ENCODE results near the genes KRTAP19-1, KRTAP19-5 and OLIG2.

GRCh38 chr21:29187955-29188370 lies 57.5 kb downstream of the MAP3K7CL start:
- CAGE, long polyA plus RNA, result no peak
- RRBS, result no CpG with 5 or more reads among the region's 2 CpGs

DNA sequence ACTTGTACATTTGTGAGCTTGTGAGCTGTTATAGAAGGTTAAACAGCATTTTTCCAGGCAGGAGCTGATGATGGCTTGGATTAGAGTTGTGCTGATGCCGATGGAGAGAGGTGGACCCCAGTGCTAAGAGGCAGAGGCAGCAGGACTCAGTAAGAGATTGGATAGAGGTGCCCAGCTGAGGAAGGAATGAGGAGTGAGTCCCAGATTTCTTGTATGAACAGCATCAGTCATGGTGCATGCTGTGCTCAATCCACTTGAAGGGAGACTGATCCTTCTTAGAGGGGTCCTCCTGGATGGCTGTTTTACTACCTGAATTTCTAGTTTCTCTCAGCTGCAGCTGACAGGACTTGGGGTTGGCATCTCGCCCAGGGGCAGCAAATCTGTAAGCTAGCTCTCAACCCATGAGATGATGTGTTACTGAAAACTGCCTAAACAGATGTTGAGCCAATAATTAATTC lies 19.5 kb downstream of the BACH1 start:
- CAGE, long polyA plus RNA, result no peak
- RRBS, result no CpG with 5 or more reads among the region's 2 CpGs

DNA sequence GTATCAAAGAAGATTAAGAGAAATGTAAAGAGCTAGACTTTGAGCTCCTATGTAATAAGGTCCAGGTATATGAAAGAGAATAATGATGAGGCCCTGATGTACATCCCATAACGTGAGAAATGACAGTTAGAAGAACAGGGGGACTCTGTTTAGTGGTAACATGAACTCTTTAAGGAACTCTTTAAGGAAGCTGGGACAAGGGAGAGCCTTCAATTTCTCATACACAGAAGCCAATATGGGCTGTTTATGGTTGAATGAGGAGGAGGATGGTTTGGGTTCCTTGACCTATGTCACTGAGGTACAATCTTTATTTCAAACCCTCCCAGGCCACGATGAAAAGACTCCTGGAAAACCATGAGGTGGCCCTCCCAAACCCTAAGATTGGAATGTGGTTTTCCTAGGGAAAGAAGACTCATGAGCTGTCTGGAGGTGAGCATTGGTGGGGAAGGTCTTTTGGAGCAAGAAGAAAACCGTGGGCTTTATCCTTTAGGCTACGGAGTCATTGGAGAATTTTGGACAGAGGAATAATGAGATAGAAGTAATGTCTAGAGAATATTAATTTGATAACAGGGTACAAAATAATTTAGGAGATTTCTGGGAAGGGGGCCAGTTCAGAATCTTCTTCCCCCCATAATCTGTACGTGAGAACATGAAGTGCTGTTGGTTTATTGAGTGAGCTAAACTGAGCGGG lies 112.6 kb downstream of the BACH1 start:
- CAGE, long polyA plus RNA, result no peak
- RRBS, result no CpG with 5 or more reads among the region's 6 CpGs

DNA sequence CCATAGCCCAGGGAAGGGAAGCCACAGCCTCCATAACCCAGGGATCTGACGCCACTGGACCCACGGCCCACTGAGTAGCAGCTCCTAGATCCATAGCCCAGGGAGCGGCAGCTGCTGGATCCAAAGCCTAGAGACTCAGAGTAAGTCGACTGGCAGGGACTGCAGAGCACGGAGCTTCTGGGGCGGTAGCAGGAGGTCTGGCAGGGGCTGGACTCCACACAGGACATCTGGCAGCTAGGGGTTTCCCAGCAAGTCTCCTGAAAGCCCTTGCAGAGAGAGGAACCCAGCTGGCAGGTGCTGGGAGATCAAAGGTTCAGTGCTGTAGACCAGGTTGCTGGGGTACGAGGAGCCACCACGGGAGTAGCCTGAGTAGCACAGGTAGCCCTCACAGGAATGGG lies 232 bp downstream of the KRTAP23-1 start:
- CAGE, long polyA plus RNA, result no peak
- RRBS, result no CpG with 5 or more reads among the region's 8 CpGs

- CAGE, long polyA plus RNA, result no peak
- RRBS, result no CpG with 5 or more reads among the region's 15 CpGs
Measured at GRCh38 chr21:30408569-30409462, 13.0 kb downstream of the KRTAP13-1 start.

DNA sequence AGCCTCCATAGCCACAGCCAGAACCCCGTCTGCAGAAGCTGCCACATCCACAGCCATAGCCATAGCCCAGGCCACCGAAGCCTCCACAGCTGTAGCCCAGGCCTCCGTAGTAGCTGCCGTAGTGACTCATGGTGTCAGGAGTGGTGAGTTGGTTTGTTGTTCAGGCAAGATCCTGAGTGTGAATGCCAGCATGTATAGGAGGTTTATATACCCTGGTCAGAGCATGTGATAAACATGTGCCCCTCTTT lies at the start of gene KRTAP19-1:
Gene KRTAP19-1 (minus strand): TSS at position 180 of the 248 bp plus-strand sequence.
- CAGE, long polyA plus RNA, result no peak
- RRBS, result no CpG with 5 or more reads among the region's 4 CpGs

DNA sequence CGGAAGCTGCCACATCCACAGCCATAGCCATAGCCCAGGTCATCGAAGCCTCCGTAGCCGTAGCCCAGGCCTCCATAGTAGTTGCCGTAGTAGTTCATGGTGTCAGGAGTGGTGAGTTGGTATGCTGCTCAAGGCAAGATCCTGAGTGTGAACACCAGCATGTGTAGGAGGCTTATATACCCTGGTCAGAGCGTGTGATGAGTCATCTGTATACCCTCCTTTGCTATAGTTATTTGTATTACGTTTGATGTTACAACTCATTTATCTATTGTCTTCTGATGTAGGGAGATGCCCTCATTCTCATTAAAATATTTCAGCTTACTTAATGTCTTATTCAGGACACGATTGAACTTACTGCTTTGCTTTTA lies at the start of gene KRTAP19-5:
Gene KRTAP19-5 (minus strand): TSS at position 149 of the 368 bp plus-strand sequence.
- CAGE, long polyA plus RNA, result no peak
- RRBS, result no CpG with 5 or more reads among the region's 8 CpGs

DNA sequence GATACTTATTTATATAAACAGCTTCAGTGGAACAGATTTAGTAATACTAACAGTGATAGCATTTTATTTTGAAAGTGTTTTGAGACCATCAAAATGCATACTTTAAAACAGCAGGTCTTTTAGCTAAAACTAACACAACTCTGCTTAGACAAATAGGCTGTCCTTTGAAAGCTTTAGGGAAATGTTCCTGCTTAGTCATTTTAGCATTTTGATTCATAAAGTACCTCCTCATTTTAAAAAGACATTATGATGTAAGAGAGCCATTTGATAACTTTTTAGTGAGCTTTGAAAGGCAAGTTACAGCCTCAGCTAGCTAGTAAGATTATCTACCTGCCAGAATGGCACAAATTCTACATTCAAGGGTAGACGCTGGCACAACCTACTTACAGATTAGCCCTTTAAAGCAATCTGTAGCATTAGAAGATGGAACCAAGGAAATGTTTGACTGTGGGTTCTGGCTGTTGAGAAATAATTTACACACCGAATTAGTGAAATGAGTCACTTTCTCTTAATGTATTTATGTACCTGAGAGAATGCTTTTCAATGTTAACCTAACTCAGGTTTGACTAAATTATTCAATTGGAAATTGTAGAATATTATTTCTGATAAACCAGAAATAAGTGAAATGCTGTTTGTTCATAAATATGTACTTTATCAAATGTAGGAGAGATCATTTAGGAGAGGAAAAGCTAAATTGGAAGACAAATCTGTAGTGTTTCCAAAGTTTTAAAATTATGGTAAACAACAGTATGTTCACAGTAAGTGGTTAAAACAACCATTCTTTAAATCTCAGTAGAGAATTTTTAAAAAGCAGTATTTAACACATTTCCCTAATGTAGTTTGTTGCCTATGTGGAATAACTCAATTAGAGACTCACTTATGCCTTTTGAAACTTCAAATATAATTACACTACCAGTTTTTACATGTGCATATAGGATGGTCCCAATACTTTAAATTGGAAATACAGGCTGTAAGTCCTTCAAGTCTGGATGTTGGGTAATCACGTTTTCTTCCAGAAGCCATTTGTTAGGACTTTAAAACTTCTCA lies 9.8 kb downstream of the SOD1 start:
- CAGE, long polyA plus RNA, result no peak
- RRBS, result no CpG with 5 or more reads among the region's 3 CpGs

- CAGE, long polyA plus RNA, result no peak
- RRBS, result no CpG with 5 or more reads among the region's 9 CpGs
Measured at GRCh38 chr21:31678128-31679044, 18.9 kb downstream of the SOD1 start.

GRCh38 chr21:31692101-31692772 lies 32.7 kb downstream of the SOD1 start:
- CAGE, long polyA plus RNA, result no peak
- RRBS, result no CpG with 5 or more reads among the region's 2 CpGs

DNA sequence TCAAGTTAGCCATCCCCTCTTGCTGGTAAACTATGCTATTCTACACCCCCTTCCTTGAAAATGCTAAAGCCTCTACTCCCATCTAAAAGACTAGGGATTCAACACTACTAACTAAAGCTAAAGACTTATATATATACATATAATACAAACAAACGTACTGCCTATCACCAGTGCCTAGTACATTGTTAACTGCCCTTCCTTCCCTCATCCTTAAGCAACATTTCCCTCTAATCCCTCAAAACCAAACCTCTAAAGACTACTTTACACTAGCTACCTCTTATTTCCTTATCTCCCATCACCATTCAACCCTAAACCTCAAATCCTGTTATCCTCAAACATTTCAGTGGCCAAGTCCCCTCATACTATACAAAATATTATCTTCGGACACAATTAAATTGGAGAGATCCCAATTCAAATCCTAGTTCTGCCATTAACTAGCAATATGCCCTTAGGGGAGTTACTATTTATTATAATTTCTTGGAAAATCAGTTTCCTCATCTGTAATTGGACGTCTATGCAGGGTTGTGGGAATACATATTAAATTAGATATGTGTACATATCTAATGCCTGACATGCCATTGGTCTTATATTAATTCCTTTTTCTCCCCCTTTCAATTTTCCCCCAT lies 3.7 kb downstream of the SCAF4 start:
- CAGE, long polyA plus RNA, result no peak
- RRBS, result no CpG with 5 or more reads among the region's 3 CpGs

- CAGE, long polyA plus RNA, result no peak
- RRBS, result no CpG with 5 or more reads among the region's 7 CpGs
Measured at GRCh38 chr21:31999340-31999750, 126.5 kb downstream of the HUNK start.

GRCh38 chr21:32359609-32360103 lies 33.2 kb downstream of the URB1 start:
- CAGE, long polyA plus RNA, result no peak
- RRBS, result 43% methylated on average over 2 of the region's 8 CpGs

GRCh38 chr21:32368314-32368823 lies 24.4 kb downstream of the URB1 start:
- CAGE, long polyA plus RNA, result no peak
- RRBS, result no CpG with 5 or more reads among the region's 12 CpGs

DNA sequence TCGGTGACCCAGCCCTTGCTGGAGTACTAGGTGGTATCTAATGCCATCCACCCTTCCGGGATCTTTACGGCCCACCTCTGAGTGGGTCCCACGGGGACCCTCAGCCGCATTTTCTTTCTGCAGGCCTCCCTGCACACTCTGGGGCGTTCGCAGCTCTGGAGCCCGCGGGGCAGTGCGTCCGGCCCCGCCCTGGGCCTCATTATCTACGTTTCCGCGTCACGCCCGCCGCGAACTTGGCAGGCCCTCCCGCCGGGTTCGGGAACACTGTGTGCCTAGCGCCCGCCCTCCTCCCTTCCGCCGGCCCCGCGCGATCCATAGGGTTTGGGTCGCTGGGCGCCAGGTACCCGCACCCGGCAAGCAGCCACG lies 1.1 kb upstream of the EVA1C start:
- CAGE, long polyA plus RNA, result no peak
- RRBS, result 4% methylated on average over 22 of the region's 34 CpGs

GRCh38 chr21:32440935-32441551 lies 28.5 kb downstream of the EVA1C start:
- CAGE, long polyA plus RNA, result no peak
- RRBS, result no CpG with 5 or more reads among the region's 5 CpGs

DNA sequence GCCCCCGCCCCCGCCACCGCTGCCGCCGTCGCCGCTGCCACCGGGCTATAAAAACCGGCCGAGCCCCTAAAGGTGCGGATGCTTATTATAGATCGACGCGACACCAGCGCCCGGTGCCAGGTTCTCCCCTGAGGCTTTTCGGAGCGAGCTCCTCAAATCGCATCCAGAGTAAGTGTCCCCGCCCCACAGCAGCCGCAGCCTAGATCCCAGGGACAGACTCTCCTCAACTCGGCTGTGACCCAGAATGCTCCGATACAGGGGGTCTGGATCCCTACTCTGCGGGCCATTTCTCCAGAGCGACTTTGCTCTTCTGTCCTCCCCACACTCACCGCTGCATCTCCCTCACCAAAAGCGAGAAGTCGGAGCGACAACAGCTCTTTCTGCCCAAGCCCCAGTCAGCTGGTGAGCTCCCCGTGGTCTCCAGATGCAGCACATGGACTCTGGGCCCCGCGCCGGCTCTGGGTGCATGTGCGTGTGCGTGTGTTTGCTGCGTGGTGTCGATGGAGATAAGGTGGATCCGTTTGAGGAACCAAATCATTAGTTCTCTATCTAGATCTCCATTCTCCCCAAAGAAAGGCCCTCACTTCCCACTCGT lies at the start of gene OLIG2:
Gene OLIG2 (plus strand): TSS at position 77 of the 595 bp plus-strand sequence.
- CAGE, long polyA plus RNA, result no peak
- RRBS, result 4% methylated on average over 8 of the region's 39 CpGs

GRCh38 chr21:33059544-33059903 lies 10.4 kb upstream of the OLIG1 start:
- CAGE, long polyA plus RNA, result no peak

DNA sequence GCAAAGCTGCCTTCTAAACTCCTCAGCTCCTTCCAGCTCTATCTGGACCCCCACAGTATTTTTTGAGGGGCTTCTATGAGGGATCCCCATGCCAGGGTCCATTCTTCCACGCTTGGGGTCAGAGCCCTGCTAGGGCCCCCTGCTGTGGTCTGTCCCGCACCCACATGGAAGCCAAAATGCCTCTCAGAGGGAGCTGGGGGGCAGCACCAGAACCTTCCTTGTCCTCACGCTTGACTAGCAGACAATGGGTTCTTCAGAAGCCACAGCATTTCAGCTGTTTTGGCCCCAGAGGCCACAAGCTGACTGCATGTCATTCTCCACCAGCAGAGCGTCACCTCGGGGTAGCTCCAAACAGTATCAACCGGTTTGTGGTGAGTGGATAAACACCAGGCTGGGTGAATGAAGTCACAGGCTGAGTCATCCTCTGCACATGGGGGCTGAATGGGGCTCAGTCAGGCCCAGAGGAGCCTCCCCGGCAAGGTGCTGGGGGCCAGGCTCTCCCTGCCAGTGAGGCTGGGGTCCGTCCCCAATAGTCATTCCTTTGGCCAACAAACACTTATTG lies 8.9 kb downstream of the OLIG1 start:
- CAGE, long polyA plus RNA, result no peak
- RRBS, result 14% methylated on average over 2 of the region's 8 CpGs

GRCh38 chr21:33226017-33226590 lies 3.6 kb upstream of the IFNAR2 start:
- CAGE, long polyA plus RNA, result no peak
- RRBS, result no CpG with 5 or more reads among the region's 5 CpGs